ENCODE data around the genes RAB5B, SUOX, ERBB3 and ESYT1.

DNA sequence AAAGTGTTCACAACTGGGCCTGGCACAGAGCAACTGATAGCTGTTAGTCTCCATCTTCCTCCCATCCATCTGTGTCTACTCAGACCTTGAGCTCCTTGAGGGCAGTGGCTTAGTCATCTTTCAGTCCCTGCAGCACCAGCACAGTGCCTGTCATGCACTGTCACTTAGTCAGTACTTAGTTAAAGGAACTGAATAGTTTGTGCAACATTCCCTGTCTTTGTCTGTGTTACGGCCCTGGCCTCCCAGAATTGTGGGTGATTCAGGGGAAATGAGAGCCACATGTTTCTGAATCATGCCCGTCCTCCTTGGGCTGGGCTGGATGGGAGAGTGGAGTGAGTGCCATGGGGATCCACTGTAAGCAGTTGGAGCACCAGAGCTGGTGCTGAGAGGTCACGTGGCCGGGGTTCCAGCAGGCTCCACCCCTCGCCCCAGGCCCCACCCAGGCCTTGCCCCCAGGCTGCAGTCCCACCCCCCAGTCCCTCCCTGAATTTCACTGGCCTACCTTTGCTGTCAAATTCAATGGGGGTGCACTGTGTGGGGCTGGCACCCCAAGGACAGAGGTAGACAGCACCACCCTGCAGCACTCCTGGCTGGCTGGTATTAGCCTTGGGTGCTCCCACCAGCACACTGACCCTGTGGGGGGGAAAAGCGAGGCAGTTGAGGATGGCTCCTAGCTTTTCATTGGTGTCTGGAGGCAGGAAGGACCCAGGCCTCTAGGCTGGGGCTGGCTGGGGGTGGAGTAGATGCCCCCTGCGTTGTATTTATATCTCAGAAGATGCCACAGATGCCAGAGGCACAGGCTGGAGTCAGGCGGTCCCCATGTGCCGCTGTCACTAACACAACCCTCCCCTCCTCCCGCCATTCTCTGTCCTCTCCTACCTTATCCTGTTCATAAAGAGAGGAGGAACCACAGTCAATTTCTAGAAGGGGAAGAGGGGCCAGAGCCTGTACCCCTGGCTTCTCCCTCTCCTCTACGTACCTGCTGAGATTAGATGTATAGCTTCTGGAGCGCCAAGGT lies 7.4 kb downstream of the ITGA5 start:
- PRO-cap, result no peak

GRCh38 chr12:54684974-54685792 lies 37.0 kb upstream of the DCD start:
- PRO-cap, result no peak

- PRO-cap, result no peak
Measured at GRCh38 chr12:54982973-54983231, 1.7 kb downstream of the TESPA1 start.

DNA sequence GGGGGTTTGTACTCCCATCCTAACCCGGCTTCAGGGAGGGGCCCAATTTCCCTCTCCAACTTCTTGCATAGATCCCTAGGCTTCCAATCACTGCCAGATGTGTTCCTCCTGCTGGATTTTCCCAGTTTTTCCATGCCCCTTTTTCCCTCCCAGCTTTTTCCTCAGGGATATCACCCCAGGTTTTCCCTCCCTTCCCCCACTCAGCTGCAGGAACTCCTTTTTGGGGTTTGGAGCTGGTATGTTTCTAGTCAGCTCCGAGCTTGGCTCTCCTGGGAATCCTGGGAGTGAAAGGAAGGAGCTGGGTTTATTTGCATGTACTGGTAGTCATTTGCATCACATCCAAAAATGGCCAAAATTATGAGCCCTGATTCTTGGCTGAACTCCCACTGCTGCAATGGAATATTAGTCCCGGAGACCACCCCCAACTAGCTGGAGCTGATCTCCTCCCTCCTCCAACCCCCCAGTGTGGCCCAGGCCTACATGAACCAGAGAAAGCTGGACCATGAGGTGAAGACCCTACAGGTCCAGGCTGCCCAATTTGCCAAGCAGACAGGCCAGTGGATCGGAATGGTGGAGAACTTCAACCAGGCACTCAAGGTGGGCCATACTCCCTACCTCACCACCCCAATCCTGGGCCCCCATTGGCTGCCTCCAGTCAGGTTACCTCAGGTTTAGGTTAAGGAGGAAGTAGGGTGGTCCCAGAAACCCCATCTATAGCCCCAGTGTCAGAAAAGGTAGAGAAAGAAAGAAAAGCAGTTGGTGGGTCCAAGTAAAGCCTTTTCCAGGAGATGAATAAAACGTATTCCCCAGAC lies 1.4 kb upstream of the RDH5 start:
- PRO-cap, result no peak

- PRO-cap, result no peak
Measured at GRCh38 chr12:55736958-55737686, 5.8 kb upstream of the GDF11 start.

DNA sequence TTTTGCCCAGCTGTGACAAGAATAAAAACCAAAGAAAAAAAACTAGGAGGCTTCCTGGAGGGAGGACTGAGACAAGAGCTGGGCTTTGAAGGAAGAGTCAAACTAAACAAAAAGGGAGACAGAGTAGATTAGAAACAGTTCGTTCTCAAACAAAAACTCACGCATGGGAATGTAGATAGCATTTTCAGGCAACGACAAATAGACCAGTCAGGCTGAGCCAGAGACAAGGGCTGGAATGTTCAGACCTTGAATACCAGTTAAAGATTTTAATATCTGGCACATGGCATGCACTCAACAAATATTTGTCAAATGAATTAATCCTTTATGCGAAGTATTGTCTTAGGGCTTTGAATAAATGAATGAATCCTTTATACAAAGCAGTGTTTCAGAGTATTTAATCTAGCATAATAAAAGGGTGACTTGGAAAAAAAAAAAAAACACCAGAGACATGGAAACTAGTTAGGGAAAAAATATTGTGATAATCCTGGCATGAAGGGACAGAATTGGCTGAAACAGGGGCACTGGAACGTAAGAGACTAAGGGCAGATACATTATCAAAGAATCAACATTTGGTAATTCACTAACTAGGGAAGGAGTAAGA lies 18.4 kb downstream of the PYM1 start:
- PRO-cap, result no peak

GRCh38 chr12:55934357-55934669 lies 3.4 kb downstream of the DGKA start:
- PRO-cap, result no peak

DNA sequence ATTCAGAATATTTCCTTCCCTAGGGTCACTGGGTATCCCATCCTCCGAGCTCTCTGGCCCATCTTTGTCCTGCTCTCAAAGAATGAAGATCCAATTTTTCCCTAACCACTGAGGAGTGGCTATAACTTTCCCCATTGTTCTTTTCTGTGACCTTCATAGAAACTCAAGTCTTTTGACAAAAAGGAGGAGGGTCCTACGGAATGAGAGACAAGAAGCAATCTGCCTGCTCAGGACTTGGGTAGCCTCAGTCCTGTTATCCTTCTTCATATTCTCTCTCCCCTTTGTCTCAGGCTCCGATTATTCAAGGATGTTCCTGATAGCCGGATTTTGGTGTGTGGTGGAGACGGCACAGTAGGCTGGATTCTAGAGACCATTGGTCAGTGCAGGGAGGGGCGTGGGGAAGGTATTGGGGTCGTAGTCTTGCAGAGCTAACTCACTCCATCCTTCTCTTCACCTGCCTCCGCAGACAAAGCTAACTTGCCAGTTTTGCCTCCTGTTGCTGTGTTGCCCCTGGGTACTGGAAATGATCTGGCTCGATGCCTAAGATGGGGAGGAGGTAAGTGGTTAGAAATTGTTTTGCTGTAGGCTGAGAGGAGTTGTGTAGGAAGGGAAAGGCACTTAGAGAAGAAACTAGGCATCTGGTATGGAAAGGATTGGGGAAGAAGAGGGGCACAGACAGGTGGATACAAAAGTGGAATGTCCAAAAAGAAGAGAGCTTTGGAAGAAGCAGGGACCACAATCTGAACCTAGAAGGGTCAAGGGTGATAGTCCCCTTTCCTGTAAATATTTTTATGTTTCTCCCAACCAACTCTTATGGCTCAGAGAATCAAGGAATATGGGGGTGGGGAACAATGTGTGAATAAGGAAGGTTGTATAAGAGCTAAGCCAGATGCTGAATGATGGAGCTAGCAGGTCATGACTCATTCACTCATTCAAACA lies 11.0 kb downstream of the DGKA start:
- PRO-cap, result no peak

DNA sequence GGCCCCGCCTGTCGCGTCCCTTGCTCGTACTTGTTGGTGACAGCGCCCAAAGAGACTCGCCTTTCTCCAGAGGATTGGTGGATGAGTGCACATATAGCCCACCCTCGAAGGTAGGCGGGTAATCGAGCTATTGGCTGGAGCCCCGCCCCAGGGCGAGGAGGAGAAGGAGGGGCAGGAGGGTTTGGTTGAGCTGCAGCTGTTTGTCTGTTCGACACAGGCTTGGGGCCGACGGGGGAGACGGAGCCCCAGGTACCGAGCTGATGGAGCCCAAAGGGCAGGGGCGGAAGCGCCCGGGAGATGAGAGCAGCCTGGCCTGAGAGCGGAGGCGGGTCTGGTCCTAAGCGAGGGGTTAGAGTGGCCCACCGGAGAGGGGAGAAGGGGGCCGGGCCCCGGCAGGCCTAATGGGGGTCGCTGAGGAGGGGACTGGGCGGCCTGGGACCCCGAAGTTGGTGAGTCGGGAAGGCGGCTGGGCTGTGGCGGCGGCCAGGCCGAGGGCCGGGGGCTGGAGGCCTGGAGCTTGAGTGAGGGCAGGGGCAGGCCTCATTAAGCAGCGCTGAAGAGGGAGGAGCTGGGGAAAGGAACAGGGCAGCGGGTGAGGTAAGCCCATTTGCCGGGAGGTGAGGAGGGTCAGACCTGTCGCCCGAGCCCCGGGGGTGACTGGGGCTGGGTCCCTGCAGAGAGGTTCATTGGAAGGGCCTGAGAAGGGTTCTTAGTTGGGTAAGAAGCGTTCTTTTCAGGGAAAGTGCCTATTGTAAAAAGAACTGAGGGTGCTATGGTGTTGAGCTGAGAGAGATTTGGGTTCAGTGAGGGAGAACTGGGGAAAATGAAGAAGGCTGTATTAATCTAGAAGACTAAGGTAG lies at the start of gene RAB5B:
TSS of gene RAB5B (plus strand) at position 188 of the 860 bp plus-strand sequence.
- PRO-cap, result unidirectional peak, plus-strand start at position 121 of the sequence; unidirectional peak, plus-strand start at position 225 of the sequence; bidirectional peak, plus-strand start at position 610 of the sequence, minus-strand start at position 519 of the sequence

DNA sequence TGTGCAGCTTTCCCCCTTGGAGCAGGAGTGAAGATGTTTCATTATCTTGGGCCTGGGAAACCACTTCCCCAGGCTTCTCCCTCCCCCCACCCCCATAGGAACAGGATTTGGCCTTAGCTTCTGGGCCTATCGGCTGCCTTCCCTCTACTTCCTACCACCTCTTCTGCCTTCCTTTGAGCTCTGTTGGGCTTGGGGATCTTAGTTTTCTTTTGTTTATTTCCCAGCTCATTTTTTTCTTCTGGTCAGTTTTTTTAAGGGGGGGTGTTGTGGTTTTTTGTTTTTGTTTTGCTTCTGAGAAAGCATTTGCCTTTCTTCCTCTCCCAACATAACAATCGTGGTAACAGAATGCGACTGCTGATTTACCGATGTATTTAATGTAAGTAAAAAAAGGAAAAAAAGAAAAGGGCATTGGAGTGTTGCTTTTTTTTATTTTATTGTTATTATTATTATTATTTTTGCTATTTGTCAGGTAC lies 2.7 kb upstream of the SUOX start:
- PRO-cap, result no peak

- PRO-cap, result no peak
Measured at GRCh38 chr12:55996334-55996975, 621 bp upstream of the SUOX start.

DNA sequence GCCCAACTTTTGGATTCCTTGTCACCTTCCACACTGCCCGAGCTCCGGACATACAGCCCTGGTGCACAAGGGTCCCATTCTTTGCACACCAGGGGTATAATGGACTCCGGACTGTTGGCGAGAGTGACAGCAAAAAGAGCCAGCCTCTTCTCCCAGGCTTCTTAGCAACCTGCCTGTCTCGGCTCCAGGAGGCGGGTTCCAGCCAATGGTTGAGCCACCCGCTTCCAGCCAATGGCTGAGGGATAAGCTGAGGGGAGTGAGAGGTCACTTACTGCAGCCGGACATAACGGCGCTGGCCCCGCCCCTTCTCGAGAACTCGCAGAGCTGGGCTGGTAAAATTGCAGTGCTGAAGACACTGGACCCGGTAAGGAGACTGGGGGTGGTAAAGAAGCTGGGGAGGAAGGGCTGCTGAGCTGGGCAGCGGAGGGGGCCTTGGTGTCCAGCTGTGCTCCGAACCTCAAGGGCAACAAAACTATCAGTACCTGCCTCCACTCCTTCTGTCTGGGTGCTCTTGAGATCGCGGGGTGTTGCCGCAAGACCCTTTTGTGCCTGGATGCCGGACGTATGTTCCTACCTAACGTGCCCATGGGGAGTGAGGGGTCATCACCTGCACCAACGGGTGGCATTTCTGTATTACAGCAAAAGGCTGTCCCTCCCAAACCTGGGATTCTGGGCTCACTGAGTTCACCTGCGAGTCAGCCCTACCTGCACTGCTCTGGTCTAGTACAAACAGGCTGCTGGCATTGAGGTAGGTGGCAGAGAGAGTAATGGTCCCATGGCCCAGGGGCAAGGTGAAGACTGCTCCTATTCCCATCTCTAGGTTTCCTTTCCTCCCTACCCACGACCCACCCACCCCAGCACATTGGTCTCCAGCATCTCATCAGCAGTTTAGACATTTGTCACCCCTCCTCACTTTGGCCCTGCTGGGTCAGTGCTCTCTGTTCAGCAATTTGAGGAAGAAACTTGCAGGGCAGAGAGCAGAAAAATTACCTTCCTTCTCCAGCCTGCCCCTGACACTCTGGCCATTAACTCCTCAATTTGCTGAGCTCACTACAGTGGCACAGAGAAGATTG lies at the start of gene SUOX:
TSS of gene SUOX (plus strand) at position 301 of the 1,073 bp plus-strand sequence.
- PRO-cap, result bidirectional peak, plus-strand start at position 367 of the sequence, minus-strand start at position 163 of the sequence; unidirectional peak, minus-strand start at position 717 of the sequence

DNA sequence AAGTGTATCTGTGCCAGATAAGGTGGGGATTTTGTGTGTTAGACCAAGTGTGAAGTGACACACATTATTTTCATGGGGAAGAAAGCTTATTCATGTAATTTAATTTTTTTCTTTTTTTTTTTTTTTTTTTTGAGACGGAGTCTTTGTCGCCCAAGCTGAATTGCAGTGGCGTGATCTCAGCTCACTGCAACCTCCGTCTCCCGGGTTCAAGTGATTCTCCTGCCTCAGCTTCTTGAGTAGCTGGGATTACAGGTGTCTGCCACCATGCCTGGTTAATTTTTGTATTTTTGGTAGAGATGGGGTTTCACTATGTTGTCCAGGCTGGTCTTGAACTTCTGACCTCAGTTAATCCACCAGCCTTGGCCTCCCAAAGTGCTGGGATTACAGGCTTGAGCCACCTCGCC lies 2.5 kb downstream of the RPS26 start:
- PRO-cap, result no peak

DNA sequence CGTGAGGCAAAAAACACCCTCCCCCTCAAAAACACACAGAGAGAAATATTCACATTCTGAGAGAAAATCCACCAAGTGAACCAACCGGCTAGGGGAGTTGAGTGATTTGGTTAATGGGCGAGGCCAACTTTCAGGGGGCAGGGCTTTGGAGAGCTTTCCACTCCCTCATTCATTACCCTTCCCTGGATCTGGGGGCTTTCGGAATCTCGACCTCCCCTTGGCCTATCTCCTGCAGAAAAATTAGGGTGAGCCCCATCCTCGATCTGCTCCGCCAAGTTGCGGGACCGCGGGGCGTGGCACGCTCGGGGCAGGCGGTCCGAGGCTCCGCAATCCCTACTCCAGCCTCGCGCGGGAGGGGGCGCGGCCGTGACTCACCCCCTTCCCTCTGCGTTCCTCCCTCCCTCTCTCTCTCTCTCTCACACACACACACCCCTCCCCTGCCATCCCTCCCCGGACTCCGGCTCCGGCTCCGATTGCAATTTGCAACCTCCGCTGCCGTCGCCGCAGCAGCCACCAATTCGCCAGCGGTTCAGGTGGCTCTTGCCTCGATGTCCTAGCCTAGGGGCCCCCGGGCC lies at the start of gene ERBB3:
TSS of gene ERBB3 (plus strand) at position 476 of the 575 bp plus-strand sequence.
- PRO-cap, result bidirectional peak, plus-strand start at position 485 of the sequence, minus-strand start at position 278 of the sequence

GRCh38 chr12:56127379-56127725 lies 715 bp upstream of the ESYT1 start:
- PRO-cap, result no peak

DNA sequence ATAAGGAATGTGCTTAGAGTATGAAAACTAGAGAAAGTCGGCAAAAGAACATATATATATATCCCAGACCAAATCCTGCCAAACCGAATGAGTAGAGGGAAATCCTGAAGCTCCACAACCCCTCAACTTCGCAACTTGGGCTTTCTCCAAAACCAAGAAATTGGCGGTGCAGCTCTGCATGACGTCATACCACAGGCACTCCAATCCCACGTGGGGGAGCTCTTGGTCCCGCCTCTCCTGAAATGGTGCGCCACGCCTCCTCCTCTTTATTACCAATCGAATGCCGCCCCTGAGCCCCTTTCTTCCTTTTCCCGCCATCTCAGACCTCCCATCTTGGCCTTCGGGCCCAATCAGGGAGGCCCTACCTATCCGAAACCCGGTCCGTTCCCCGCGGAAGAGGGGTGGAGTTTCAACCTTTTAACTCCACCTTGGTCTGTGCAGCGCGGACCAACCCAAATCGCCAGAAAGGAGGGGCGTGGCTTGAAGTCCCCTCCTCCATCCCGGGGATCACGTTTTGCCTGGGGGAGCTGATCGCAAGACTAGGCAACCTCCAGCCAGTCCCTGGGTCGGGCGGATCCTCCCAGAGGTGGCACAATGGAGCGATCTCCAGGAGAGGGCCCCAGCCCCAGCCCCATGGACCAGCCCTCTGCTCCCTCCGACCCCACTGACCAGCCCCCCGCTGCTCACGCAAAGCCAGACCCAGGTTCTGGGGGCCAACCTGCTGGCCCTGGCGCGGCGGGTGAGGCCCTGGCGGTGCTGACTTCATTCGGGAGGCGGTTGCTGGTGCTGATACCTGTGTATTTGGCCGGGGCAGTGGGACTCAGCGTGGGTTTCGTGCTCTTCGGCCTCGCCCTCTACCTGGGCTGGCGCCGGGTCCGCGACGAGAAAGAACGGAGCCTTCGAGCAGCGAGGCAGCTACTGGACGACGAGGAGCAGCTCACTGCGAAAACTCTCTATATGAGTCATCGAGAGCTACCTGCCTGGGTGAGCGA lies at the start of gene ESYT1:
TSS of gene ESYT1 (plus strand) at position 542 of the 992 bp plus-strand sequence.
- PRO-cap, result unidirectional peak, minus-strand start at position 137 of the sequence; bidirectional peak, plus-strand start at position 557 of the sequence, minus-strand start at position 188 of the sequence; unidirectional peak, plus-strand start at position 765 of the sequence

- PRO-cap, result no peak
Measured at GRCh38 chr12:56153230-56154108, 1.1 kb downstream of the MYL6B start.

DNA sequence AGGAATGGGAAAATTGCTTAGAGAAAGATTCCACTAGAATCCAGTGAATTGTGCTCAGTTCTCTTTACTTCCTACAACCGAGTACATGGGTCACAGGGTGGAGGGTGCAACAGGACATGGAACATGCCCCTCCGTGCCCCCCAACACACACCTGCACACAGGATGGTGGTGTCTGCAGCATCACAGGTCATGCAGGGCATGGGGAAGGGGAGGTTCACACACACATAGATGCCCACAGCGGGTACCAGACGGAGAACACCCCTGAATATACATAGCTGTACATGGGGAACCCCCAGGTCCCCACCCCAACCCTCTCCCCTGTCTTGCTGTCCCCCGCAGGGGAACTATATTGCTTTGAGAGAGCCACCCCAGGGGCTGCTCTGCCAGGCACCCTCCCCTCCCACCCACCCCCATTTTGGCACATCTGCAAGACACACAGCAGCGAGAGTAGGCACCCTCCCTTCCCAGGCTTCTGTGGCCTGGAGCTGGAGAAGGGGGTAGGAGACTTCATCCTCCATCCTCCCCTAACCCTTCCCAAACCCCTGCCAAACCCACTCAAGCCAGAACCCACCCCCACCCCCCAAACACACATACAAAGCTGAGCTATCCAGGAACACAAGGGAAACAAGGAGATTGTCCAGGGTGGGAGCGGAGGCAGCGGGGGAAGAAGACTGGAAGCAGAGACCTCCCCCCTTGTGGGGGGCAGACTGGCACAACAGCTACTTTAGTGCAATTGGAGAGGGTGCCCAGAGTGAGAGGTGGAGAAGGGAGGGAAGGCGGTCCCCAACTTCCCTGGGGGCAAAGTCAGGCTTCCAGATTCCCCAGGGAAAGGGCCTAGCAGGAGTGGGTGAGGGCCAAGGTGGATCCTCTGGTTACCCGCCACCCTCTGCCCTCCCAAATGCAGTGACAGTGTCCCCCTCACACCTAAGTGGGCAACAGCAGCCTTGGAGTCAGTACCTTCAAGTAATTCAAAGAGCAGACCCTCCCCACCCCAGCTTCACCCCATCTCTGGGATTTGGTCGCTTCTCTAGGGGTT lies 8.6 kb downstream of the SLC39A5 start:
- PRO-cap, result unidirectional peak, plus-strand start at position 752 of the sequence

DNA sequence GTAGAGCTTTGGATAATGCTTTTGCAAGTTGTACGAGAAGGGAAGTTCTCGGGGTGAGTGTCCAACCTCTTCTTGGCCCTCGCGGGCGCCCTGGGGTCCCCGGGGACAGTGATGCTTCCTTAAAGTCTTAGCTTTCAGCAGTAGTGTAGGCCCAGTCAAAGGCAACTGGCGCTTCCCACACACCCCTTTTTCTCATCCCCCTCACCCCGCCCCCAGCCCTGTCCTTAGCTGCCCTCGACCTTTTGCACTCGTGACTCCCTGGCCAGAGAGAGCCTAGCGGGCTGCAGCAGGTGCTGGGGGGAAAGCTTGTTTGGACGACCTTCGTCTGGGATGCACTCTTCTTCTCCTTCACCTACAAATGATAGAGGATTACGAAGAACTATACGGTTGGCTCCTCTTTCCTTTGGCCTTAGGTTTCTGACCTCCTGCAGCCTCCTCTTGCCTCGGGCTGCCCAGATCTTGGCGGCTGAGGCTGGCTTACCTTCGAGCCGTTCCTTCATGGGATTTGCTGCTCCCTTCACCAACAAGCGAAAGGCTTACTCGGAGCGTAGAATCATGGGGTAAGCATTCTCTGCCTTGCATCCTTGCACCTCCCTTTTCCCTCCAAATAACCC lies 746 bp downstream of the COQ10A start:
- PRO-cap, result no peak

GRCh38 chr12:56300455-56300838 lies 317 bp upstream of the CS start:
- PRO-cap, result bidirectional peak, plus-strand start at chr12:56300542, minus-strand start at chr12:56300325

Data from left colon (tissue), 1 donor.